ENCODE measurements around the genes UTF1, PAOX and CYP2E1.

DNA sequence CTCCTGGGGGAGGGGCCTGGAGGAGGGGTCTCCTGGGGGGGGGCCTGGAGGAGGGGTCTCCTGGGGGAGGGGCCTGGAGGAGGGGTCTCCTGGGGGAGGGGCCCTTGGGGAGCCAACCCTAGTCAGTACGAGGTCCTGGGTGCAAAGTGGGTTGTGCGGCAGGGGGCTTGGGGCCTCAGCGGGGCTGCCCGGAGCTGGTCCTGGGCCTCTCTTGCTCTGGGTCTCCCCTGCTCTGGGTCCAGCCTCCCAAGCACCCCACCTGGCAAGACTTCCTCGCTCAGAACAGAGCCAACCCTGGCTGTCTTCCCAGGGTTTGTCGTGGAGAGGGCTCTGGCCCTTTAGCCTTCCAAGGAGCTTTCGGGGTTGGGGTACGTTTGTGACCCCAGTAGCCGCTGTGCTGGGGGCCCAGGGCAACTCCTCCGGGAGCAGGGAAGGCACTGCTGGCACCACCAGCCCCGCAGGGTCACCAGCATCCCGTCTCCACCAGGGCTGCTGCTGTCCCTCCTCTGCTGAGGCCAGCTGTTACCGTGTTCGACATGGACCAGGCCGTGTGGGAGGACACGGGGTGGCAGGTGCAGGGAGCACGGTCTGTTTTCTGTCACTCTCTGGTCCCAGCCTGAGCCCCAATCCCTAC, 22.7 kb downstream of the PWWP2B start:
- RRBS, result no CpG with 5 or more reads among the region's 17 CpGs

DNA sequence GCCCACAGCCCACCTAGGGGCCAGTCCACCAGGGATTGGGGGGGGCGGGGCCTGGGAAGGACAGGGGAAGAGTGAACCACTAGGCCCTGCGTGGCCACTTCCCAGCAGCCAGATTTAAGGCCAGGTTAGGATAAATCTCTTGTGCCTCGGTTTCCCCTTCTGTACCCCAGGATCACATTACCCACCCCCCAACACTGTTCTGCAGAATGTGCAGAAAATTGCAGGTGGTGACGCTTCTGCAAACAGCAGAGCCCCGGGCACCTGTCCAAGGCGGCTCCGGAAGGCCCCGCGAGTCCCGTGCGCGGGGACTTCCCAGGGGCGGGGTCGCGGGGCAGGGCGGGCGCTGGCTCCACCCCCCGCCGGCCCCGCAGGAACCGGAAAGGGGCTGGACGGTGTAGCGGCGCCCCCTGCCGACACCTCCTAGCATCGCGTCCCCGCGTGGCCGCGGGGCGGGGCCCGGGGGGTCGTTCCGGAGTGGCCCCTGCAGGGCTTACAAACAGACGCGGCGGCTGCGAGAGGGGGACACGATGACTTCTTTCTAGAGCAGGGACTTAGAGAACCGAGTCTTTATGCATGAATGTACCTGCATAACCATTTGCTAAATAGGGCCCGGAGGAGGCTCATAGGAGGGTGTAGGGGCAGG, 56.0 kb downstream of the PWWP2B start:
- RRBS, result 1% methylated on average over 23 of the region's 42 CpGs

GRCh38 chr10:132517878-132519014, 19.3 kb upstream of the INPP5A start:
- RRBS, result 47% methylated on average over 2 of the region's 36 CpGs

- RRBS, result no CpG with 5 or more reads among the region's 29 CpGs
Observed at GRCh38 chr10:132572689-132573683, 35.4 kb downstream of the INPP5A start.

DNA sequence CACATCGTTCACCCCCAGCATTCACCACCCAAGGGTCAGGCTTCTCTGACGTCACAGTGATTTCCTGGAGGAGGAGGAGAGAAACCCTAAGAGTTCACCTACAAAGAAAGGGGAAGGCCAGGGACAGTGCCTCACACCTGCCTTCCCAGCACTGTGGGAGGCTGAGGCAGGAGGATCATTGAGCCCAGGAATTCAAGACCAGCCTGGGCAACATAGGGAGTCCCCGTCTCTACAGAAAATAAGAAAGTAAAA, 45.2 kb downstream of the NKX6-2 start:
- RRBS, result no CpG with 5 or more reads among the region's 3 CpGs

- RRBS, result no CpG with 5 or more reads among the region's 16 CpGs
Observed at GRCh38 chr10:132743608-132744059, 42.3 kb downstream of the NKX6-2 start.

GRCh38 chr10:132782156-132782408, 3.9 kb downstream of the NKX6-2 start:
- RRBS, result no CpG with 5 or more reads among the region's 5 CpGs

- RRBS, result 85% methylated on average over 9 of the region's 13 CpGs
Observed at GRCh38 chr10:132916951-132917246, 25.5 kb downstream of the CFAP46 start.

- RRBS, result 11% methylated on average over 12 of the region's 24 CpGs
Observed at GRCh38 chr10:133160714-133161131, 704 bp downstream of the KNDC1 start.

- RRBS, result 7% methylated on average over 67 of the region's 85 CpGs
Observed at GRCh38 chr10:133229741-133230380, at the start of gene UTF1. Gene UTF1, plus strand, starts transcription at chr10:133230217.

DNA sequence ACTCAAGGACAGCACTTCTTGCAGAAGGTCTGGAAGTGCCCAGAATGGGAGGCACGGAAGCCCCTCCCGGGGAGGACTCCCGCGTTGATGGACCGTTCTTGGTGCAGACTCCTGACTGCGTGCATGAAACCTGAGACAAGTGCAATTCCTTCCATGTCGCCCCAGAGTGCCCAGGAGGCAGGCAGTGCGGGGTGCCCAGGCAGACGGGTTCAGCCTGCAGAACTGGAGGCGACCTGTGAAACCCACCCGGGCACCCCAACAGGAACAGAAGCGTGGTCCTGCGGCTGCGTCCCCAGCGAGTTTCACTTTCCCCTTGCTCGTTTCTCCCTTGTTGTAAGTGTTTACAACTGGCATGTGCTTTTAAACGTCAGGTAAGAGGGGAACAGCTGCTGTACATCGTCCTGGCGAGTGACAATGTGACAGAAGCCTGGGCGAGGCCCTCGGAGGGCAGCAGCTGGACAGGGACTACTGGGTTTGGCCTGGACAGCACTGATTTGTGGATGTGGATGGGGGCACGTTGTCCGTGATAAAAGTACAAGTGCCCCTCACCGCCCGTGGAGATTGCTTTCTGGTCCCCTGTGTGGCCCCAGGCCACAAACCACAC, 3.8 kb downstream of the VENTX start:
- RRBS, result no CpG with 5 or more reads among the region's 25 CpGs

DNA sequence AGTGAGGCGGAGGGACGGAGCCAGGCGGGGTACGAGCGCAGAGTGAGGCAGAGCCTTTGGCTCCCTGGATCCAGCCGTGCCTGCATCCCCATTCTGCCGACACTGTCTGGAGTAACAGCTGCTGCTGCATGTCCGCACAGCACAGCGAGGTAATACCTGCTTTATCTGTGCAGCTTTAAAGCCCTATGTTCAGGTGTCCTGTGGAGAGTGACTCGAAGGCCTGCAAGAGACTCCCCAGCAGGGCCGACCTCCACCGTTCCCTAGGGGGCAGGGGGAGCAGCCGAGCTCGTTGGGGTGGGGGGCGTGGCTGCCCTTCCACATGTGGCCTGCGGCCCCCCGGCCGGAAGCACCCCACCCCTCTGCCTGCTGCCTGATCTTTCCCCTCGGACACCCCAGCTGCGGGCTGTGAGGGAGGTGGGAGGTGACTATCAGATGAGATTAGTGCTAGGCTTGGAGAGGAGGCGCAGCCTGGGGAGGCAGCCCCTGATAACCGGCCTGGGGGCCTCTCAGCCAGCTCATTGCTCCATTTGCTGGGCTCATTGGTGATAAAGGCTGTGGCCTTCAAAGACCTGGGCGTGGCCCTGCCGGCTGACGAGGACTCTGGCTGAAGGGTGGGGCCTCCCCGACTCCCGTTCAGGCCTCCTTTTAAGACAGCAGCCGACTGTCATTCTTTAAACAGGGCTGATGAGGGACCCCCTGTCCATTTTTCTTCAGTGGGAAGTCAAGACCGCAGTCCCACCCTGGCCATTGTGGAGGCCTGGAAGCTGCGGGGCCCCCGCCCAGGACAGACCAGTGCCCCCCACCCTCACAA, 8.0 kb downstream of the VENTX start:
- RRBS, result 31% methylated on average over 3 of the region's 31 CpGs

- RRBS, result no CpG with 5 or more reads among the region's 20 CpGs
Observed at GRCh38 chr10:133300550-133301311, 7.9 kb downstream of the TUBGCP2 start.

GRCh38 chr10:133334561-133335341, 1.9 kb downstream of the CALY start:
- RRBS, result 27% methylated on average over 20 of the region's 58 CpGs

GRCh38 chr10:133379144-133379970, at the start of gene PAOX:
Gene PAOX, plus strand, starts transcription at chr10:133379262.
- RRBS, result 2% methylated on average over 35 of the region's 83 CpGs

GRCh38 chr10:133527159-133527562, at the start of gene CYP2E1:
Gene CYP2E1, plus strand, starts transcription at chr10:133527363.
- RRBS, result no CpG with 5 or more reads among the region's 11 CpGs

GRCh38 chr10:133531138-133532033, 4.2 kb downstream of the CYP2E1 start:
- RRBS, result no CpG with 5 or more reads among the region's 12 CpGs

Data from GM19240 (cell line).